Measurements from ENCODE around the genes ATP6V1G2, LTA and PRRC2A.

GRCh38 chr6:31272499-31273357 lies 836 bp upstream of the HLA-C start:
- RRBS, result no CpG with 5 or more reads among the region's 9 CpGs

DNA sequence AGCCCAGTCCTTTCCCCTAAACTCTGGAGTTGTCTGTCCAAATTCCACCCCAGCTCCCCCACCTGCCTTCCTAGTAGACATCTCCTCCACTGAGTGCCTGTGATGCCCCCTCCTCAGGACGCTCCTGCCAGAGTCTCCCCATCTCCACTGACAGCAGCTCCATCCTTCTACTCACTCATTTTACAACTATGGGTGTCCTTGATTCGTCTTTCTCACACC lies 4.9 kb downstream of the HLA-B start:
- RRBS, result no CpG with 5 or more reads among the region's 2 CpGs

GRCh38 chr6:31353438-31353719 lies 3.6 kb downstream of the HLA-B start:
- RRBS, result no CpG with 5 or more reads among the region's 3 CpGs

DNA sequence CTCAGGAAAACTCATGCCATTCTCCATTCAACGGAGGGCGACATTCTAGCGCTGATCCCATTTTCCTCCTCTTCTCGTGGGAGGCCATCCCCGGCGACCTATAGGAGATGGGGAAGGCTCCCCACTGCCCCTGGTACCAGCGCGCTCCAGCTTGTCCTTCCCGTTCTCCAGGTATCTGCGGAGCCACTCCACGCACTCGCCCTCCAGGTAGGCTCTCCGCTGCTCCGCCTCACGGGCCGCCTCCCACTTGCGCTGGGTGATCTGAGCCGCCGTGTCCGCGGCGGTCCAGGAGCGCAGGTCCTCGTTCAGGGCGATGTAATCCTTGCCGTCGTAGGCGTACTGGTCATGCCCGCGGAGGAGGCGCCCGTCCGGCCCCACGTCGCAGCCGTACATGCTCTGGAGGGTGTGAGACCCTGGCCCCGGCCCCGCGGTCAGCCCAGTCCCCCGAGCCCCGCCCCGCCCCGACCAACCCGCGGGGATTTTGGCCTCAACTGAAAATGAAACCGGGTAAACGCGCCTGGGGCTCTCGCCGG lies 883 bp downstream of the HLA-B start:
- RRBS, result 4% methylated on average over 6 of the region's 50 CpGs

- RRBS, result no CpG with 5 or more reads among the region's 44 CpGs
These were observed 3.4 kb upstream of the MICA start for GRCh38 chr6:31399875-31400512.

- RRBS, result no CpG with 5 or more reads among the region's 6 CpGs
These were observed 33.7 kb upstream of the MICB start for GRCh38 chr6:31464156-31464797.

- RRBS, result no CpG with 5 or more reads among the region's 21 CpGs
These were observed 4.3 kb upstream of the MICB start for GRCh38 chr6:31493602-31494133.

GRCh38 chr6:31525949-31526604 lies 2.7 kb upstream of the MCCD1 start:
- RRBS, result no CpG with 5 or more reads among the region's 3 CpGs

GRCh38 chr6:31546490-31547187 lies at the start of gene ATP6V1G2:
Gene ATP6V1G2, minus strand, starts transcription at chr6:31546608.
- RRBS, result no CpG with 5 or more reads among the region's 15 CpGs

DNA sequence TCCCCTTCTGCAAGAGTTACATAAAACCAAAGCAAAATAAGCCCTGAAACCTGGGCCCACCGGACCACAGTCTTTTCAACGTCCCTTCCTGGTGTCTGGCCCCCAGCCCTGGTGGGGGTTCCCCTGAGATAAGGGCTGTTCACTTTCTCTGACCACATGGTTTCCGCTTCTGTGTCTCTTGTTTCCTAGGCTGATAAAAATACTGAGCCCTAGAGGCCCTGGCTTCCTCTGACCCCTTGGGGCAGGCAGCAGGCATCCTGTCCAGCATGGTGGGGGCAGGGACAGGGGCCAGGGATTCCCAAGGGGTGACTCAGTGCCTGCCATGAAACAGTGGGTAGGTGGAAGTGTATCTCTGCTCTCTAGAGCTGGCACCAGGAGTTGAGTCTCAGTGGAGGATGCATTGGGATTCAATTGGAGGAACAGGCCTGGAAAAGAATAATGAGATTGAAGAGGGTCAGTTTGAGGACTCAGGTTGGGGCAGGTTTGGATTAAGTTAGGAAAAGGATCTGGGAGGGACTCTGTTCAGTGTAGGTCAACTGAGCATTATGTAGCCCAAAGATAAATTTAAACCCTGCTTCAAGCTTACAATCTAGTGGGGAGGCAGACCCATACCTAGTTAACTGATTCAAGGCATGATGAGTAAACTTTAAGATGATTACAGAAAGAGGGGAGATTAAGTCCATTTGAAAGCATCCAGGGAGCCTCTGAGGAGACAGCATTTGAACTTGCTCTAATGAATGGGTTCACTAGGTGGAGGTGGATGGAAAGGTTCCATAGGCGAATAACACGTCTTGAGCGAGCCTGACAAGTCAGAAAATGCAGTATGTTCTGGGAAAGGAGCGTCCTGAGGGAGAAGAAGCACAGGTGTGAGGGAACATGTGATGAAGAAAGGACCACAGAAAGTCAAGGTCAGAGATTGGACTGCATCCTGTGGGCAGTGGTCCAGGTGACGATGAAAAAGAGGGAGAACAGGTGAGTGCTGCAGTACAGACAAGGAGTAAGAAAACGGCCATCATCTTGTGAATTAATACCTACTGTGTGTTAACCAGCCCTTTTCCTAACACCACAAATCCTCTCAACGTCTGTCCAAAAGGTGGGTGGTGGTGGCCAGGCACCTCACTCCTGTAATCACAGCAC lies 11.4 kb upstream of the LTA start:
- RRBS, result no CpG with 5 or more reads among the region's 10 CpGs

DNA sequence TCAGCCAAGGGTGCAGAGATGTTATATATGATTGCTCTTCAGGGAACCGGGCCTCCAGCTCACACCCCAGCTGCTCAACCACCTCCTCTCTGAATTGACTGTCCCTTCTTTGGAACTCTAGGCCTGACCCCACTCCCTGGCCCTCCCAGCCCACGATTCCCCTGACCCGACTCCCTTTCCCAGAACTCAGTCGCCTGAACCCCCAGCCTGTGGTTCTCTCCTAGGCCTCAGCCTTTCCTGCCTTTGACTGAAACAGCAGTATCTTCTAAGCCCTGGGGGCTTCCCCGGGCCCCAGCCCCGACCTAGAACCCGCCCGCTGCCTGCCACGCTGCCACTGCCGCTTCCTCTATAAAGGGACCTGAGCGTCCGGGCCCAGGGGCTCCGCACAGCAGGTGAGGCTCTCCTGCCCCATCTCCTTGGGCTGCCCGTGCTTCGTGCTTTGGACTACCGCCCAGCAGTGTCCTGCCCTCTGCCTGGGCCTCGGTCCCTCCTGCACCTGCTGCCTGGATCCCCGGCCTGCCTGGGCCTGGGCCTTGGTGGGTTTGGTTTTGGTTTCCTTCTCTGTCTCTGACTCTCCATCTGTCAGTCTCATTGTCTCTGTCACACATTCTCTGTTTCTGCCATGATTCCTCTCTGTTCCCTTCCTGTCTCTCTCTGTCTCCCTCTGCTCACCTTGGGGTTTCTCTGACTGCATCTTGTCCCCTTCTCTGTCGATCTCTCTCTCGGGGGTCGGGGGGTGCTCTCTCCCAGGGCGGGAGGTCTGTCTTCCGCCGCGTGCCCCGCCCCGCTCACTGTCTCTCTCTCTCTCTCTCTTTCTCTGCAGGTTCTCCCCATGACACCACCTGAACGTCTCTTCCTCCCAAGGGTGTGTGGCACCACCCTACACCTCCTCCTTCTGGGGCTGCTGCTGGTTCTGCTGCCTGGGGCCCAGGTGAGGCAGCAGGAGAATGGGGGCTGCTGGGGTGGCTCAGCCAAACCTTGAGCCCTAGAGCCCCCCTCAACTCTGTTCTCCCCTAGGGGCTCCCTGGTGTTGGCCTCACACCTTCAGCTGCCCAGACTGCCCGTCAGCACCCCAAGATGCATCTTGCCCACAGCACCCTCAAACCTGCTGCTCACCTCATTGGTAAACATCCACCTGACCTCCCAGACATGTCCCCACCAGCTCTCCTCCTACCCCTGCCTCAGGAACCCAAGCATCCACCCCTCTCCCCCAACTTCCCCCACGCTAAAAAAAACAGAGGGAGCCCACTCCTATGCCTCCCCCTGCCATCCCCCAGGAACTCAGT lies at the start of gene LTA:
Gene LTA, plus strand, starts transcription at position 379 of the 1,286 bp plus-strand sequence.
- RRBS, result 69% methylated on average over 7 of the region's 30 CpGs

DNA sequence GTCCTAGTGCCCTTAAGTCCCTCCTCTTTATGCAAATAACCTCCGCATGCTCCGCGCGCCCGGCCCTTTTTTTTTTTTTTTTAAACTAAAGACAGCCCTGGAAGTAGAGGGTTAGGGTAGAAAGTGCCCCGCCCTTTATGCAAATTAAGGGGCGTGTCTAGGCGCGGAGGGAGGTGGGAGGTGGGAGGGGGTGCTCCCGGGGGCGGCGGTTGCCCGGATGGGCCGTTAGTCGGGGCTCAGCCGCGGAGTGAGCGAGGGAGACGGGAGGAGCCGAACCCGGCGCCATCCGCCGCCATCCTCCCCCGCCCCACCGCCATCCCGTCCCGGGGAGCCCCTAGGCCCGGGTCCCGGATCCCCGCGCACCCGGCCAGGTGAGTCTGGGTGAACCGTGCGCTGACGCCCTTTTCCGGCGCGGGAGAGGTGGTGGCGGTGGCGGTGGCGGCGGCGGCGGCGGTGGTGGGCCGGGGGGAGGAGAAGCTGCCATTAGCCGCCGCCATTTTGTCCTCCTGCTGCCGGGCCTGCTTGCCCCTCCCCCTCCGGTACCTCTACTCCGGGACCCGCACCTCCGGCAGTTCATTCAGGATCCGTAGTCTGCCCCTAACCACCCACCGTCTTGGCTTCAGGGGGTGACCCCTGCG lies at the start of gene PRRC2A:
Gene PRRC2A, plus strand, starts transcription at position 228 of the 638 bp plus-strand sequence.
- RRBS, result 1% methylated on average over 34 of the region's 57 CpGs

GRCh38 chr6:31621721-31622262 lies 1.3 kb downstream of the PRRC2A start:
- RRBS, result no CpG with 5 or more reads among the region's 9 CpGs

GRCh38 chr6:31626245-31627091 lies 6.0 kb downstream of the PRRC2A start:
- RRBS, result no CpG with 5 or more reads among the region's 10 CpGs

DNA sequence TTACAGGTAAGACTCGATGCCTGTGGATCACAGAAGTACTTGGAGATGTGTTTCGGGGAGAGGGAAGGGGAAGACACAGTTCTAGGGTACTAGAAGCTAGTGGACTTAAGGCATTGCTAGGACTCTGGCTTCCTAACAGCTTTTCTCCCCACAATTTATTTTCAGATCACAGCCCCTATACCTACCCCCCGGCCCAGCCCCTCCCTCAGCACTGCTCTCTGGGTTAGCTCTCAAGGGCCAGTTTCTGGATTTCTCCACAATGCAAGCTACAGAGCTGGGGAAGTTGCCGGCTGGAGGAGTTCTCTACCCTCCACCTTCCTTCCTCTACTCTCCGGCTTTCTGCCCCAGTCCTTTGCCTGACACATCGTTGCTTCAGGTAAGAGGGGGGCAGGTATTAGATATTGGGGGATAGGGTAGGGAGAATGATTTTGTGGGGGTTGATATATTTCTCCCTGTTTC lies 15.6 kb downstream of the PRRC2A start:
- RRBS, result 79% methylated on average over 3 of the region's 6 CpGs

DNA sequence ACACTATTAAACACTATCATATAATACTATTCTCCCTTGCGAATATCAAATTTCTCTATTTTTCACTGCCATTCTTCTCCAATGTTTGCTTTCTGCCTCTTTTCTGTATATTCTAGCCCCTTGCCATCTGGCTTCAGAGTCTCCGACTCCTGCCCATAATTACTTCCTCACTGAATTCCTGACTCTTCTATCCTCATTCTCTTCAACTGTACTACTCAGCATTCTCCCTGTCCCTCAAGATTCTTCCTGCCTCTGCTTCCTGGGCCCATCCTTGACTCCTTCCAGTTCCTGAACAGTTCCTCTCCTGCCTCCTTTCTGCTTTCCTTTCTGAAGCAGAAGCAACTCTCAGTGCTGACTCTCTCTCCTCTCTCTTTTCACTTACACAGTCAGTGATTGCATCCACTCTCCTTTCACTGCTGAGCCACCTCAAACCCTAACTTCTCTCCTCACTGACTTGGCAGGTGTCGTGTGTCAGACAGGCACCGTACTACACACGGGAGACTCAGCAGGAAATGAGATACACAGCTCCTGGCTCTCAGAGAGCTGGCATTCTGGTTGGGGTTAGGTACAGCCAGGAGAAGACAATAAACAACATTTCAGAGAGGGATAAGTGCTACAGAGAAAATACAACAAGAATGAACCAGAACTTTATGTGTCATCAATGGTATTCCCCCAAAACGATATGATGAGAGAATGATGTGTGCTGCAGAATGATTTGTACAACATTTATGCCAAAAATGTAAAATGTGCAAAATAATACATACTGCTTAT lies 5.6 kb downstream of the ABHD16A start:
- RRBS, result no CpG with 5 or more reads among the region's 6 CpGs

- RRBS, result no CpG with 5 or more reads among the region's 13 CpGs
These were observed 1.2 kb downstream of the MPIG6B start for GRCh38 chr6:31724345-31724803.

- RRBS, result no CpG with 5 or more reads among the region's 7 CpGs
These were observed 1.5 kb downstream of the DDAH2 start for GRCh38 chr6:31727499-31728088.

DNA sequence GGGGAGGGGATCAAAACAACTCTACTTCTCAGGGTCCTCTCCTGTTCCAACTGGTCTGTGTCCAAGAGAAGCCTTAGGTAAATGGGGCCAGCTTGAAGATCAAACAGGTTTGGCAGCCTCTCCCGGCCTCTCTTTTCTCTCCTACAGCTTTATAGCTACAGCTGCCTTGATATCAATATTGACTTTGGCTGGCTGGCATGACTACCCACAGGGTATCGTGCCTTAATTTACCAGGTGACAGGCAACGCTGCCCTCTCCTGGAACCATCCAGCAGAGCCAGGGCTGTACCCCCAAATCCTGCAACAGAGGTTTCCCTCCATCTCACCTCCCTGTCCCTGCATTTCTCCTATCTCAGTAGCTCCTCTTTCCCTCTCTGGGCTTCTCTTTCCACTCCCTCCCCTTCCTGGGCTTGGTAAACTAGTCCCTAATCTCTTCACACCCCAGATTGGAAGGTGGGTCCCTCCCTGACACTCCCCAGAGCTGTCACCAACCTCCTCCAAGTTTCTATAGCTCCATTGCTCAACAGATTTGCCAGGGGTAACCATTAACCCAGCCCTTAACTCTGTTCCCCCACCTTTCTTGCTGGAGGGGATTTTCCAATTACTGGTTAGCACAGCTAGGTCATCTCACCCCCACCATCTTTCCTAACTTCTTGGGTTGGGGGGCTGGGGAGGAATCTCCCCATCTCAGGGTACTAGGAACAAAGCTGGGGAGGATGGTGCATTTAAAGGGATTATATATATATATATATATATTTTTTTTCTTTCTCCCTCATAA lies 1.3 kb upstream of the MSH5 start:
- RRBS, result no CpG with 5 or more reads among the region's 3 CpGs

- RRBS, result no CpG with 5 or more reads among the region's 8 CpGs
These were observed 1.4 kb upstream of the SAPCD1 start for GRCh38 chr6:31760959-31761474.

Data from SK-N-MC (cell line).